HT1080 (cell line): Measurements from ENCODE around the genes TRPV5, TCAF1 and CNTNAP2.

DNA sequence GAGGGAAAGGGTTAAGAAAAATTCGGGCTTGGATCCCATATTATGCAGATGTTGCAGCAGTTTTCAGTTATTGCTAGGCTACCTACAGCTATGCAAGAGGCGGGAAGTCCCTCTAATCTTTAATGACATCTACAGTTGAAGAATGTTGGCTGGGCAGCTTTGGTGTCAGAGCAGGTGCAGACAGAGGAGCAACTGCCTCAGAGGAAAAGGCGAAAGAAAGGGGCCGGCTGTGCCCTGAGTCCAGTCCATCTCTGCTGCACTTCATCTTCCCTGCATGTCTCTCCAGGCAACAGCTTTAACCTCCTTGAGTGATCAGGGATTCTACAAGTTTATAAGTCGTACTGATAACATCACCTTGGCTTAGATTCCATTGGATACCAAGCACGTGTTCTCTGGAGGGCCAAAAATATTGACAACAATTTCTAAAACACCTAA lies 201.9 kb upstream of the PRSS58 start:
RAMPAGE:
- cytosol, long total RNA: no peak
- long total RNA: no peak
- nucleus, long total RNA: no peak

DNA sequence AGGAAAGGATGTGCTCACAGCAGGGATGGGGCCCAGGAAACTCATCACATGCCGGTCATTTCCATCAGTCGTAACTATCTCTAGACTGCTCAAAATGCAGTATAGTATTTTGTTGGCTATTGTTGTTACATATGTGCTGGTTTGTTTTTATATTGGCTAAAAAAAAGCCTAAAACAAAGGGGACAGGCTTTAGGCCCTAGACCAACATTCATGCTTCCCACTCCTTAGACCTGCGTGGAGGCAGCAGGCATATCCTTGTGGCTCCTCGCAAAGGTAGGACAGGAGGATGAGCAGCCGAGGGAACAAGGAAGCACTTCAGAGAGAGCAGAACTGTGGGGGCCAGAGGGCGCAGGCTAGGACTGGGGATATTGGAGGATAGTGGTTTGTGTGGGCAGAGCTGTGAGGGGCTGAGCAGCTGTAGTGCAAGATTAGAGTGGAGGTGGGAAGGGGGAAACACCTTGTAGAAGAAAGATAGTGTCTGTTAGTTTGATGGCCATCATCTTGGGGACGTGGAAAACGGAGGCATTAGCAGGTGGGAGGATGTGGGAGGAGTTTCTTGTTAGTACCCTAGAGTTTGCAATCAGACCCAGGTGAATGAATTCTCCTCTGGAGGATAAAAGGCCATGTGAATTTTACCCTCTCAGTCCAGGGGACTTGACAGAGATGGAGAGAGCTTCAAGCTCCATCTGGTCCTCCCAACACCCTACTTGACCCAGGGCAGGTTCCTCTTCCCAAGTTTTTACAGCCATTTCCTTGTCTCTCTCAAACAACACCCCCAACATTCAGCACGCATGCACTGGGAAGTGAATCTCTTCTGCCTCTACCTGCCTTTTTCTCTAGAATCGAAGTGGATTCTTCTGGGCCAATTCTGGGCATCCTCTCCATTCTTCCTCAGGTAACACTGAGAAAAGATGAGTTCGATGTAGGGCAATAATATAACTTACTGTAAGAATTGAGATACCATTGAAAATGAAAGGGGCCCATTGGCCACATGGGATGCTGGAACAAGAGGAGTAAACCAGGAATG lies 34.0 kb downstream of the PRSS2 start:
RAMPAGE:
- cytosol, long total RNA: no peak
- long total RNA: no peak
- nucleus, long total RNA: no peak

GRCh38 chr7:142933659-142933983 lies at the start of gene TRPV5:
Gene TRPV5 (minus strand): TSS chr7:142933746.
RAMPAGE:
- cytosol, long total RNA: no peak
- long total RNA: no peak
- nucleus, long total RNA: no peak

DNA sequence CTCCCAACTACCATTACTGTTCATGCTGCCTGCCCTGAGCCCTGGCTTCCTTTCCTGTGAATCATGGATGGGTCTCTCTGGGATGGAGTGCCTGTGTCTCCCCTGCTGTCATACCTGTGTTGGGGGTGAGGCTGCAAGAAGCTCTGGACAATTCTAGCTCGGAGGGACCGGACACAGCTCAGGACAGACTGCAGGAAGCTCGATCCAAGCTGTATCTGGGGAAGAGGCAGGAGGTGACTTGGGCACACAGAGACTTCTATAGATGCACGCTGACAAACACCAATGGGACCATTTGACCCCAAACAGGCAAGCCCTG lies 4.3 kb downstream of the LLCFC1 start:
RAMPAGE:
- cytosol, long total RNA: no peak
- long total RNA: no peak
- nucleus, long total RNA: no peak

RAMPAGE:
- cytosol, long total RNA: no peak
- long total RNA: no peak
- nucleus, long total RNA: no peak
Observed at GRCh38 chr7:143205836-143206500, 15.9 kb upstream of the TAS2R40 start.

GRCh38 chr7:143283215-143283880 lies 1.4 kb upstream of the TMEM139 start:
RAMPAGE:
- cytosol, long total RNA: no peak
- long total RNA: no peak
- nucleus, long total RNA: no peak

RAMPAGE:
- cytosol, long total RNA: no peak
- long total RNA: no peak
- nucleus, long total RNA: no peak
Observed at GRCh38 chr7:143315707-143316006, 254 bp upstream of the CLCN1 start.

DNA sequence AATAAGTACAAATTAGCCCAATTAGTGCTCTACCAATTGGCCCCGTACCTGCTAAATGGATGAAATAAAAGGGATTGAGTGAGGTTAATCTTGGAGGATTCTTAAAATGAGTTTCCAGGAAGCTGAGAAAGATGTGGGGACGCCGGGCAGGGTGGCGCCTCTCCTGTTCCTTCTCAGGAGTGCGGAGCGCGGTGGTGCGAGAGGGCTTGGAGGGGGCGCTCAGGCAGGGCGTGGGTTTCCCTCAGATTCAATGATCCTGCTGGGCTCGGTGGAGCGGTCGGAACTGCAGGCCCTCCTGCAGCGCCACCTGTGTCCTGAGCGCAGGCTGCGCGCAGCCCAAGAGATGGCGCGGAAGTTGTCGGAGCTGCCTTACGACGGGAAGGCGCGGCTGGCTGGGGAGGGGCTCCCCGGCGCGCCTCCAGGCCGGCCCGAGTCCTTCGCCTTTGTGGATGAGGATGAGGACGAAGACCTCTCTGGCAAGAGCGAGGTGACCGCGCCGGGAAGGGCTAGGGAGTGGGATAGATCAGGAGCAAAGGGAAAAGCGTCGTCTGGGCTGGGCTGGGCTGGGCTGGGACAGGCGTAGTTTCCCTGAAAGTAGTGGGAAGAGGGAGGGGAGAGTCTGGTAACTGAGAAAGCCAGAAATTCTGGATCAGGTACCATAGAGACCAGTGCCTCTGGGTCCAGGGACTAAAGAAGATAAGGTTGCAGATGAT lies 17.1 kb downstream of the FAM131B start:
RAMPAGE:
- cytosol, long total RNA: no peak
- long total RNA: no peak
- nucleus, long total RNA: no peak

RAMPAGE:
- cytosol, long total RNA: no peak
- long total RNA: no peak
- nucleus, long total RNA: no peak
Observed at GRCh38 chr7:143436518-143437187, 6.6 kb upstream of the TAS2R60 start.

DNA sequence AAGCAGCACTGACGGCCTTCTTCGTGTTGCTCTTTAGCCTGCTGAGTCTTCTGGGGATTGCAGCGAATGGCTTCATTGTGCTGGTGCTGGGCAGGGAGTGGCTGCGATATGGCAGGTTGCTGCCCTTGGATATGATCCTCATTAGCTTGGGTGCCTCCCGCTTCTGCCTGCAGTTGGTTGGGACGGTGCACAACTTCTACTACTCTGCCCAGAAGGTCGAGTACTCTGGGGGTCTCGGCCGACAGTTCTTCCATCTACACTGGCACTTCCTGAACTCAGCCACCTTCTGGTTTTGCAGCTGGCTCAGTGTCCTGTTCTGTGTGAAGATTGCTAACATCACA lies 174 bp downstream of the TAS2R41 start:
RAMPAGE:
- cytosol, long total RNA: no peak
- long total RNA: no peak
- nucleus, long total RNA: no peak

GRCh38 chr7:143875821-143876580 lies 26.0 kb downstream of the TCAF1 start:
RAMPAGE:
- cytosol, long total RNA: no peak
- long total RNA: no peak
- nucleus, long total RNA: no peak

DNA sequence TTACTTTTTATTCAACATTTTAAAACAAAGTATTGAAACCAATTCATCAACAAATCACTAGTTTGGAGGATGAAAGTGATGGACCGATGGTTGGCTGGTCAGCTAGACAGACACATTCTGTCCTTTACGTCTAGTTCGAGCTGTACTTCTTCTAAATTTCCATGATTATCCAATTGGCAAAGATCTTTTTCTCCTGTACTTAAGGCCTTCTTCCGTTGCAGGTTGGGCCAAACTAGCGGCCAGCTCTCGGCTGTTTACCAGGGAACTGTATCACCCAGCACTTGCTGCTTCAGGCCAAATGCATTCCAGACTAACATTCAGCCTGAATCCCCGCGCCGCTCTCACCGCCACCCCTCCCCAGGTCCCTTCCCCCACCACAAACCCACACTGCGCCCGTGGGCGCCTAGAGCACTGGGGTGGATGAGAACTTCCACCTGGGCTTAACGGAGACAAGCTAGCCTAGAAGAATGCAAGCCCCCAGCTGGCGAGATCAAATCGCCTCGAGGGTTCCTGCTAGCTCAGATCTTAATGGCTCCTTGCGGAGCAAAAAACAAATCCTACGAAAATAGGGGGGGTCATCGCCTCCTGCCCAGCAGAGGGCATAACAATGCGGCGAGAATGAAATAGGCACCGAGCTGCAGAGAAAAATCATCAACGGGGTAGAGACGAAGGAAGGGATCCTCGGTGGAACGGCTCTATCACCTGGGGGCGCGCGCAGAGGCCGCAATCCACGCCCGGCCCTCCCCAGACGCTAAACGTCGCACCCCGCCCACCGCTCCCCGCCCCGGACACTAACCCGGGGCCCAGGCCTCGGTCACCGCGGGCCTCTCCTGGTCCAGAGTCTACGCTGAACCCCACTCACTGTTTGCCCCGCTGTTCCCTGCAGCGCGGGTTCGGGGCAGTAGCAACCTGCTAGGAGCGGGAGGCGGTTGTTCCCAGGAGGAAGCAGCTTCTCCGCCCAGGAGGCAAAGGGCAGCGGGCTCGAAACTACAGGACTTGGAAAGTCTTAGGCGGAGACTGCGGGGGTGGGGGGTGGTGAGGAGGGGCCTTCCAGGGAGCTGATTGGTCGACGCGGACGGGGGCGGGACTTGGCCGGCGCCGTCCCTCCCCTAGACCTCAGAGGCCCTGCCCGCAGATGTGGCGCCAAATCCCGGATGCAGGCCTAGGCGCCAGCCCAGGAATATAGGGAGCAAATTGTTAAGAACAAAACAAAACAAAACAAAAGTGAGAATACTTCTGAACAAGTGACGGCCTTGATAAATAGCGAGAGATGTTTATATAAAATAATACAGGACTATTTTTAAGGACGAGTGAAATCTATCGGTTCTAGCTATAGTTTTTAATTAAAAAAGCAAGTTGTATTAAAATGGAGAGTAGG lies at the start of gene TCAF1:
TCAF1 (minus strand) TSS at position 1,012 of the 1,378 bp plus-strand sequence.
RAMPAGE:
- cytosol, long total RNA: no peak
- long total RNA: no peak
- nucleus, long total RNA: no peak

DNA sequence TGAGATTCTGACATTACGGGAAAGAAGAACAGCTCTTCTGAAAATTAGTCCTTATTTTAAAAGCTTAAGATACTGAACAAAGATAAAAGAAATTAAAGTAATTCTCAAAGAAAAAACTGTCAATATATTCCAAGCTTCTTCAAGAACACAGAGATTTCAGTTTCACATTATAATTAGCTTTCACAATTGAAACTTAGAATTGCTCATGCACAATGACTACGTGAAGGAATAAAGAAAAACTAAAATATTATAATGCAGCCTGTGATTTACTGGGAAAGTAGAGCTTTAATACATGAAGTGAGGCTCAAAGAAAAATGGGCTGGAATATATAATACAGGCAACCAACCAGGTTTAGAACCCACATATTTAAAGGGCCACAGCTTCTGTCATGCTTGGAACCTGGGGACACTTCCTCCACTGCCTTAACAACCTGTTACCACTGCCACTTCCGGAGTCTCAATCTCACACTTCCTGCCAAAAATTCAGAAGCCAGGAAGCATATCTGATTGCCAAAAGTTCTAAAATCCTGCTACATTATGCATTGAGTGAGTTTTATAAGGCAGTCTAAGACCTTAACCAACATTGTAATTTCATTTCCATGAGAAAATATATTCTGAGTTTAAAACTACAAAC lies 23.1 kb downstream of the TPK1 start:
RAMPAGE:
- cytosol, long total RNA: no peak
- long total RNA: no peak
- nucleus, long total RNA: no peak

DNA sequence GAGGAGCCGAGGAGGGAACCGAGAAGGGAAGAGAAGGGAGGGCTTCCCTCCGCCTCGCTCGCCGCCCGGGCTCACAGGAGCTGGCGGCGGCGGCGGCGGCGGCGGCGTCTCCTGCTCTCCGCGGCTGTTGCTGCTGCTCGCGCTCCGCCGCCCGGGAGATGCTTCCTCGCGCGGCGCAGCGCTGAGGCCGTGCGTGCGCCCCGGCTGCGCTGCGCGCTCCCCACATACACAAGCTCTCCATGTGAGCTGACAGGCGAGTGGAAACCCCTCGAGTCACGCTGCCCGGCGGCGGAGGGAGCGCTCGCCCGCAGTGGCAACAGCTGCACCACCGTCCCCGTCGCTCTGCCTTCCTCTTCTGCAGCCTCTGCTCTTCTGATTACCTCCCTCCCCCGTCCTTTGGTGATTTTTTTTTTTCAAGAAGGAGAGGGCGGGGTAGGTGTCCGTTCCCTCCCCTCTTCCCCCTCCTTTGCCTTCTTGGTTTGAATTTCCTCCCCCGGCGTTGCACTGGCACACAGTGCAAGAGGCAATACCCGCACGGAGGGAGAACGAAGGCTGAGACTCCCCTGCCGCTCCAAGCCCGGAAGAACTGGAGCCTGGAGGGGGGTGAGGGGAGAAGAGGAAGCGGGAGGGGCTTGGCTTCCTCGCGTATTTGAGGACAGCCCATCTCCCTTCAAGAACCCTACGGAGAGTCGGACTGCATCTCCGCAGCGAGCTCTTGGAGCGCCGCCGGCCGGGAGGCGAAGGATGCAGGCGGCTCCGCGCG lies at the start of gene CNTNAP2:
CNTNAP2 (plus strand) TSS at position 669 of the 763 bp plus-strand sequence.
RAMPAGE:
- cytosol, long total RNA: no peak
- long total RNA: no peak
- nucleus, long total RNA: no peak

DNA sequence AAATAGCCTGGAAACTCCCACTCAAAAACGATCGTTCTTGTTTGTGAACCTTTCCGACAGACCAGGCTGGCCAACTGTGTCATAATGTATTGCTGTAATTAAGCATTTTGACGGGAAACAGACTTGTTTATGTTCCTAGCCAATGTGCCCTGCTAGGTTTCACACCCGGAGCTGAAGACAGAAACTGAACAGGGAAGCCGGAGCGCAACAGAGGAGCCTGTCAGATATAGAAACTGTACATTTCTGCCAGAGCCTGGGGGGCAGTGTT lies 55.4 kb upstream of the C7orf33 start:
RAMPAGE:
- cytosol, long total RNA: no peak
- long total RNA: no peak
- nucleus, long total RNA: no peak

GRCh38 chr7:148772463-148773034 lies 73.8 kb downstream of the CUL1 start:
RAMPAGE:
- cytosol, long total RNA: no peak
- long total RNA: no peak
- nucleus, long total RNA: no peak

RAMPAGE:
- cytosol, long total RNA: no peak
- long total RNA: no peak
- nucleus, long total RNA: no peak
Observed at GRCh38 chr7:148809552-148810403, 74.3 kb downstream of the EZH2 start.

GRCh38 chr7:148987075-148987381 lies 41.3 kb downstream of the PDIA4 start:
RAMPAGE:
- cytosol, long total RNA: no peak
- long total RNA: no peak
- nucleus, long total RNA: no peak

DNA sequence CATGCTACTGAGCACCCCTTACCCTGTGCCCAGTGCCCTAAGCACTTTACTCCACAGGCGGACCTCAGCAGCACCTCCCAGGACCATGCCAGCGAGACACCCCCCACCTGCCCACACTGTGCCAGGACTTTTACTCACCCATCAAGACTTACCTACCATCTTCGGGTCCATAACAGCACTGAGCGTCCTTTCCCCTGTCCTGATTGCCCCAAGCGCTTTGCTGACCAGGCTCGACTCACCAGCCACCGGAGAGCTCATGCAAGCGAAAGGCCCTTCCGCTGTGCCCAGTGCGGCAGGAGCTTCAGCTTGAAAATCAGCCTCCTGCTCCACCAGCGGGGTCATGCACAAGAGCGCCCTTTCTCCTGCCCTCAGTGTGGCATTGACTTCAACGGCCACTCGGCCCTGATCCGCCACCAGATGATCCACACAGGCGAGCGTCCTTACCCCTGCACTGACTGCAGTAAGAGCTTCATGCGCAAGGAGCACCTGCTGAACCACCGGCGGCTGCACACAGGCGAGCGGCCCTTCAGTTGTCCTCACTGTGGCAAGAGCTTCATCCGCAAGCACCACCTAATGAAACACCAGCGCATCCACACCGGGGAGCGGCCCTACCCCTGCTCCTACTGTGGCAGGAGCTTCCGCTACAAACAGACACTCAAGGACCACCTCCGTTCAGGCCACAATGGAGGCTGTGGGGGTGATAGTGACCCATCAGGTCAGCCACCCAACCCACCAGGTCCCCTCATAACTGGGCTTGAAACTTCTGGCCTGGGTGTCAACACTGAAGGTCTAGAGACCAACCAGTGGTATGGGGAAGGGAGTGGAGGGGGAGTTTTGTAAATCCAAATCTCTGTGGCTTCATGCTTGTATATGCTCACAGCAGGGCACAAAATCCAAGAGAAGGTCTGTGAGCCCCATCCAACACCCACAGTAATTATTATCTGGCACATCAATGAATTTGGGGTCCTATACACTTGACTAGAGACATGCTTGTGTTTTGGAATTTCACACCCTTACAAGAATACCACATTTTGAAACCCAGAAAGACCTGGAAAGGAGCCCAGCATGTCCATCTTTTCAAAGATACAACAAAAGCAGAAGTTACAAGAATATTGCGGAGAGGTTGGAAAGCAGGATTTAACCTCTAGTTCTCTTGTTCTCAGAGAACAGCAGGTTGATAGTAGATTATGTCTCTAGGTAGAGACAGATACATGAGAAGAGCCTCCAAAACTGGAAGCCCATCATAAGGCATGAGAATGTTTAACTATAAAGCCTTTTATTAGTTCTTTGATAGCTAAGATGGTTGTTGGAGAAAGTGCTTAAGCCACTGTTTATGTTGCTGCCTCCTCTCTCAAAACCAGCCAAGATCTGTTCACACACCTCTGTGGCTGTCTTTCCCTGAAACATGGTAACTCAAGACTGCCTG lies 15.9 kb upstream of the ZNF282 start:
RAMPAGE:
- cytosol, long total RNA: no peak
- long total RNA: no peak
- nucleus, long total RNA: no peak

DNA sequence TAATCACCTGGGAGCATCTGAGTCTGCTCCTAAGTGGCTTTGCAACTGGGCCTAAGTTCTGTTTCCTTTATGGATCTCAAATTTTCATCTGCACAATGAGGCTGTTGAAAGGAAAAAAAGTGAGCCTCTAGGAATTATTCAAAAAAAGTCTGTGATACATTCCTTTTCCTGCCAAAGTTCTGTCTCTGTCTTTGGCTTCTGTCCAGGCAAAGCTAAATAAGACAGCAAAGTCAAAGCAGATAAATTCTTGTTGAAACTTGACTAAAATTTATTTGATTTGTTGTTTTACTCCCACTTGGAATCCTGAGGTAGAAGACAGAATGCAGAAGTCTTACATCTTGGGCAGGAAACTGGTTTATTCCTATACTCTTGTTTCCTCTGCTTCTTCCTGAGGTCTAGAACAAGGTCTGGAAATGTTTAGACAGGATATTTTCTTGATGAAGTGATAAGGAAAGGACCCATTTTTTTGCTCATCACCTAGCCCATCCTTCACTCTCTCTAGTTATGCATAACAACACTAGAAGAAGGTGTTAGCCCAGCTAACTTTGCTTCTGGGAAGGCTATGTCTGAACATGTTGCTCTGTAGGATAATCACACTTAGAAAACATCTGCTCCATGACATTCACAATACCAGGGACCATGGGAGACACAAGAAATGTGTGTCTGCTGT lies 14.2 kb upstream of the ZNF282 start:
RAMPAGE:
- cytosol, long total RNA: no peak
- long total RNA: no peak
- nucleus, long total RNA: no peak